OCI-LY7 (cell line): Measurements from ENCODE around the gene ZMIZ1.

DNA sequence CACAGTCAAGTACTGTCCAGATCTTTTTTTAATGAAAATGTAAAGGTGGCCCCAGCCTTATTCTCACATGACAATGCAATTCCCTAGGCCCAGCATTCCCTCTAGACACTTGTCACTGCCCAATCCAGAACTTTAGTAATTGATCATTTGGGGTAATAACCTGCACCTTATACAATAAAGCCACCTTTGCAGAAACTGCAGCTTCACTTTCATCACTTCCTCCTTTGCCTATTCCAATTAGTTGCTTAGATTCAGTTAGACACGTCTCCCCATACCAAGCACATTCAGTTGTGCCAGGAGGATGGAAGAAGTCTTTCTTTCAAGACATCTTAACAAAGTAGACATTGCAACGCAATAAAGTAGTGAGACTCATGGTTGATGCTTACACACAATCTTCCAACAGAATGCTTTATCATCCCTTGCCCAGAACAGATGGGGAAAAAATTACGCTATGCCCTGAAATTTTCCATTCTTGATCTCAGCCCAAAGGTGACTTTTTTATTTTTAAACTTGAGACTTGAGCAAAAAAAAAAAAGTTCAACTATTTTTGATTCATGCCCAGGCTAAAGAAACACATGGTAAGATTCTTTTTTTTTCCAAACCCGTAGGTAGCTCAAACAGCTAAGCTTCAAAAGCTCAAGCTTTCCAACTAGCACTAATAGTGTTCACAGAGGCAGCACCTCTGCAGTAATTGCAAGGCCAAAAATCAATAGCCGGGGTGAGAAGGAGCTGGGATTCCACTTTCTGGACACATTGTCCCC is 74.9 kb downstream of the KCNMA1 start:
- PRO-cap: no peak
- RAMPAGE, long total RNA: no peak

GRCh38 chr10:77606507-77607344 is 30.9 kb downstream of the KCNMA1 start:
- PRO-cap: no peak
- RAMPAGE, long total RNA: no peak

- PRO-cap: no peak
- RAMPAGE, long total RNA: no peak
These were observed 784 bp upstream of the KCNMA1 start for GRCh38 chr10:77638346-77638838.

GRCh38 chr10:77709935-77710678 is 72.5 kb upstream of the KCNMA1 start:
- PRO-cap: no peak
- RAMPAGE, long total RNA: no peak

DNA sequence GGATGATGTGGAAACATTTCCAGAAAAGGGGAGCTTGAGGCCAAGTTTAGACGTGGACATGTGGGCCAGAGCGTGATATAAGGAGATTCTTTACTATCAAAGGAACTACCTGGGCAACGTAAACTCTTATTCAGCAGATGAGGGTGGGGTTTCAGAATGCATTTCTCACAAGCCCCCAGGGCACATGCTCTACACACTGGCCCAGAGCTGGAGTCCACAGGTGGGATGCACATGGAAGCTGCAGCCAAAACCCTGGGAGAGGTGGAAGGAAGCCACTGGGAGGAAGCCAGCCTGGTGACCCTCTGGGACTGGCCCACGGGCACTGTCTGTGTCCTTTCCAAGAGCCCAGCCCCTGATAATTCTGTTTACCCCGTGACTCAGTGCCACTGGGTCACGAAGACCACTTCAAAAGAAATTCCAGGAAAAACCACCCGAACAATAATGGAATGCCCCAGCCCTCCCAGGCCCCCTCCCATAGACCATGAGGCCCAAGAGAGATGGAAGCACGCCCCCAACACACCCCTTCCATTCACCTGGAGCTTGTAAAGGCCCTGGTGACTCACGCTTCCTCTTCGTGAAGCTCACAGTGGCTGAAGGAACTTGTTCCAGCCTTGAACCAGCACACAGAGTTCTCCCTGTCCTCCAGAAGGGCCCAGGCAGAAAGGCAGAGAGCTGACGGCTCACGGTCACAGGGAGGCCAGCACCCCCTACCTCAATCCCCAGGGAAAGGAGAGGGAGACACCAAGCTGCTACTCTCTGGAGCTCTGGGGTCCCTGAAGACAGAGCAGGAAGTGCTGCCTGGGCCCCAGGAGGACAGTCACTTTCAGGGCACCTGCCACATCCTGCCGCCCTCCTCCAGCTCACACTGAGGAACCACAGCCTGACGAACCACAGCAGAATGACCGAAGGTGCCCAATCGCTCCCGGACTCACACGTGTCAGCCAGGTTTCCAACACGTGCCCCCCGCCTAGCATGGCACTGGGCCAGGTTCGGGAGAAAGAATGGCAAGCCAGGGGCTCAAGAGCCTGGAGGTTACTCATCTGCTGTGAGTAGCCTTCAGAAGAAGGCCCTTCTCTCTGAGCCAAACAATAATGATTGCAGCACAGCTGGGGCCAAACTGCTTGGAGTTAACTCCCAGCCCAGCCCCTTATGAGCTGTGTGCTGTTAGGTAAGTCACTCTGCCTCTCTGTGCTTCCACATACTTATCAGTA is 53.0 kb downstream of the DLG5 start:
- PRO-cap: no peak
- RAMPAGE, long total RNA: no peak

DNA sequence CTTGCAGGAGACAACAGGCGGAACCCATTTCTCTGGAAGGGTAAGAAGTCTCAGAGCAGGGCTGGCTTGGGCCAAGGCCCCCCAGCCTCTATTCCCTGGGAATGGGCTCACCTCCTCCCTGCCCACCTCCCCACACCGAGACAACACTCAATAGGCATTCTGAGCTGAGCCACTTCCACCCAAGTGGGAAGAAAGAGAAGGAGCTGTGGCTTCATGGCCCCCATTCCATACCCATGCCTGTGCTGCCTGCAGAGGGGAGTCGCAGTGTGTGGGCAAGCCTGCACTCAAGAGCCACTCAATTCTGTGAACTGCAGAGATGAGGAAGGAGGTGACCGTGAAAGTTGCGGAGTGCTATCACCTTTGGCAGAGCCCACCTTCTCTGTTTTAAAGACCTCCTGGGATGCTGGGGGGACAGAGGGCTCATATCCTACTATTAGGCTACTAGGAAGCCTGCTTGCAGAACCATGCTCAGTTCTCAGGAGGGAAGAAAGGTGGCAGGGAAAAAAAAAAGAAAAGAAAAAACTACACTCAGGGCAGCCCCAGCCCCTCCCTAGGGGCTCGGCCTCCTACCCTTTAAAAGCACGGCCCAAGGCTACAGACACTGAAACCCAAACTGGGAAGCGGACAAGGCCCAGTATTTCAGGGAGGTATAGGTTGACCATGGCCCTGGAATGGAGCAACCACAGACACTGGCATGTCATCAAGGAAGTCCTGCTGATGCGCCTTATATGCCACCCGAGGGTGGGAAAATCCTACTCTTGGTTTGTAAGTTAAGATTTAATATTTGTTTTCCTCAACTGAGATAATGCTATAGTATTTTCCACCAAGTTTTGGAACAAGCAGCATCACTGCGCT is 51.0 kb downstream of the DLG5 start:
- PRO-cap: no peak
- RAMPAGE, long total RNA: no peak

- PRO-cap: no peak
- RAMPAGE, long total RNA: no peak
These were observed 28.0 kb downstream of the DLG5 start for GRCh38 chr10:77898472-77898989.

- PRO-cap: no peak
- RAMPAGE, long total RNA: no peak
These were observed 22.1 kb downstream of the DLG5 start for GRCh38 chr10:77904371-77904900.

GRCh38 chr10:77909772-77910184 is 16.8 kb downstream of the DLG5 start:
- PRO-cap: no peak
- RAMPAGE, long total RNA: no peak

GRCh38 chr10:78248499-78248963 is 214.9 kb downstream of the RPS24 start:
- PRO-cap: no peak
- RAMPAGE, long total RNA: no peak

GRCh38 chr10:78516667-78517210 is 483.1 kb downstream of the RPS24 start:
- PRO-cap: no peak
- RAMPAGE, long total RNA: no peak

- PRO-cap: no peak
- RAMPAGE, long total RNA: no peak
These were observed 412.7 kb upstream of the ZMIZ1 start for GRCh38 chr10:78656020-78656538.

- PRO-cap: no peak
- RAMPAGE, long total RNA: no peak
These were observed 305.0 kb upstream of the ZMIZ1 start for GRCh38 chr10:78763479-78764400.

DNA sequence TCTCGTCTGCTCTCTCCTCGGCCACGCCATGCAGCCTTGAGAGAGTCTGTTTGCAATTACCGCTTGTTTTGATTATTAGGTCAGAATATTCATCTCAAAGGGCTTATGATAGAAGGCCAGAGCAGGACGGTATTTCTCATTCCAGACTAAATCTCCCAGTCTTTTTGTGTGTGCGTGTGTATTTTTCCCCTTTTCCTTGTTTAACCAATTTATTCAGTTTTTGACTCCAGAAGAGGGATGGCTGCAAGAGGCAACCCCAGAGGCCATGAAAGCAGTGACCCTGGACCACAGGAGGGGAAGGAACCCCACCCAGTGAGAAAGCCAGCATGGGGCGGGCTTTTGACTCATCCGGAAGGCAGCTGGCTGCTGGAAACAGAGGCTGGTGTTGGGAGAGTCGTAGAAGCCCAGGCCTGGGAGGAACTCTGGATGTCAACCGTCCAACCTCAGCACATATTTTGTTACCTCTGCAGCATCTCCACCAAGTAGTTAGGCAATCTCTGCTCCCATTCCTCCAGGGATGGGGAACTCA is 137.0 kb upstream of the ZMIZ1 start:
- PRO-cap: no peak
- RAMPAGE, long total RNA: no peak

GRCh38 chr10:78950948-78951301 is 117.8 kb upstream of the ZMIZ1 start:
- PRO-cap: no peak
- RAMPAGE, long total RNA: no peak

GRCh38 chr10:78962585-78962872 is 106.2 kb upstream of the ZMIZ1 start:
- PRO-cap: no peak
- RAMPAGE, long total RNA: no peak

- PRO-cap: bidirectional peak, plus-strand start at chr10:79022771, minus-strand start at chr10:79022660
- RAMPAGE, long total RNA: no peak
These were observed 46.2 kb upstream of the ZMIZ1 start for GRCh38 chr10:79022573-79023025.

DNA sequence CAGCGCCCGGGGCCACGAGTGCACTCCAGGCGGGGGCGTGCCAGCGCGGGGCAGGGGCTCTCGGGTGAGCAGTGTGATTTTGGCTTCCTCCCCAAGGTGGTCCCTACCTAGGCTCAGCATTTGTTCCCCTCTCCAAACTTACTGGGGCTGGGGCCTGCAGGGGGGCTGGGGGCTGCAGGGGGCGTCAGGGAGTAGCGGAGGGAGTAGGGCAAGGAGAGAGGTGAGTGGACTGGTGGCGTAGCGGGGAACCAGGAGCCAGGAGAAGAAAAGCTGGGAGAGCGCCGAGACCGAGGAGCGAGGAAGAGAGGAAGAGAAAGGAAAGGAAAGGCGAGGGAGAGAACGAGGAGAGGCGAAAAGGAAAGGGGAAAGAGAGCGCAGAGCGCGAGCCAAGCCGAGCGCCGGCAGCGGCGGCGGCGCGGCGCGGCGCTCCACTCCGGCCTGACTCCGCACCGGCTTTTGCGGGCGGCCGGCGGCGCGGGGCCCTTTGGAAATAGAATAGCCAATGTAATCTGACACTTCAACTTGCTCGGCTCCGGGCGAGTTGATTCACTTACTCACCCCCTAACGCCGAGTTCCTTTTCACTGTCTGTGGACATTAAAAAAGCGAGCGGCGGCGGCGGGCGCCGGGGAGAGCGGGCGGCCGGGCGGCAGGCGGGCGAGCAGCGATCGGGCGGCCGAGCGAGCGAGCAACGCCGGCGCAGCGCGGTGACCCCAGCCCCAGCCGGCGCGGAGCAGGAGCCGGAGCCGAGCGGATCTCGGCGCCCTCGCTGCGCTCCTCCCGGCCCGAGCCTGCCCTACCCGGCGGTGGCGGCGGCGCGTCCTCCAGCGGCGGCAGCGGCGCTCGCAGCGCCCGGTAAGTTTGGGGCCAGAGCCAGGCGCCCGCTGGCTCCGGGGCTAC is at the start of gene ZMIZ1:
ZMIZ1 (plus strand) TSS at position 549 of the 898 bp plus-strand sequence.
- PRO-cap: bidirectional peak, plus-strand start at position 606 of the sequence, minus-strand start at position 432 of the sequence; bidirectional peak, plus-strand start at position 834 of the sequence, minus-strand start at position 791 of the sequence
- RAMPAGE, long total RNA: no peak

DNA sequence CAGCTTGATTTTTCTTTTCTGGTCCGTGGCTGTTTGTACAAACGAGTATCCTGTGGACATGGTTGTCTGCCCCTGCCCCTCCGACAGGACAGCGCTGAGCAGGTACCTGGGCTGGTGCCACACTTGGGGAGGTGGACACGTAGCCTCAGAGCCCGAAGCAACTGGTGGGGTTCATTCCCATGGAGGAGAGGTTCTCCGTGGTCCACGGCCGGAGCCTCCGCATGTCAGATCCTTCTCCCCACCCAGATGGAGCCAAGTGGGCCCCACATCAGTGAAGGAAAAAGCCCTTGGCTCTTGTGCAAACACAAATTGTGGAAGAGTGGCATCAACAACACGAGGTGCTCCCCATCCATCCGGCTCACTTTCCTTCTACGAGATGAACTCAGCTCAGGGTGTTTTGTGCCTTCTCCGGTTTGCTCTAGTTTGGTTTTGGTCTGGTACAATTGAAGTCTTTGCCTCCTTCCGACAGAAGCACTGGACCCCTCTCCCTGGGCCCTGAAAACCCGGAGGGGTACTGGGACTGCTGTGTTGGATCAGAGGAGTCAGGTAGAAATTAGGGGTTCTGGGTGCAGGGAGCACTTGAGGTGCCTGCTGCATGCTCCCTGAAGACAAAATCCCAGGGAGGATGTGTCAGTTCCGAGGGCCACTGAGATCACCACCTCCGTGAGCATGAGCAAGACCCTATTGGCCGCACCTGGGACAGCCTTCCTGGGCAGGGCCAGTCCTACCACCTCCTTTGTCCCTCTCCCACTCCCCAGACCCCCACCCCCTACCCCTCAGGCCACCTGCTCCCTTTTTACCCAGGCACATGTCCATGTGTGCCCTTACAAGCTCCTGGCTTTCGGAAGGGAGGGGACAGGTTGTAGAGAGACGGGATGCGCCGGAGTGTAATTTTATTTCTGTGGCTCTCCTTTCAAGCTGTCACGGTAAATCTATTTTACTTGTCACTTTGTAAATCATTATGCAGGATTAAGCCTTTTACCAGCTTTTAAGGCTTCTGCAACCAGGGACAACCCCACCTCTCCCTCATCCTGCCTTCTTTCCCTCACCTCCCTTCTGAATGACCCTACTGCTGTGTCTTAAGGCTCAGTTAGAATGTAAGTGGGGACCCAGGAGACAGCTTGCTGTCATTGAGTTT is 20.6 kb downstream of the ZMIZ1 start:
- PRO-cap: no peak
- RAMPAGE, long total RNA: no peak

DNA sequence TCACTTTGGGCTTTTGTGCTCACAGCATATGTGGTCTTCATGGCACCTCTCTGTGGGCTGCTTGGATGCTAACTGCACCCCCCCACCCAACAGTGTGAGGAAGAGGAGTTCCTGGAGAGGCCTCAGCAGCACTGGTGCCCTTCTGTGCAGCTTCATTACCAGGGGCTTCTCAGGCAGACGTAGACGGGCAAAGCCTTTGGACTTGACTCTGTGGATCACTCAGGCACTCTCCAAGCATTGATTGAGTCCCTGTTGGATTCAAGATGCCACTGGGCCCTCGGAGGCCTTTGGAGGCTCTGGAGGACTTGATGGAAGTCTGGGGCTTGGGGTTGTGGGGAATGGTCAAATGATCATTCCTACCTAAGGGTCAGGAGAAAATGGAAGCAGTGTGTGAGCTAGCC is 29.0 kb downstream of the ZMIZ1 start:
- PRO-cap: no peak
- RAMPAGE, long total RNA: no peak